T47D (cell line): Measurements from ENCODE around the gene CPNE5.

DNA sequence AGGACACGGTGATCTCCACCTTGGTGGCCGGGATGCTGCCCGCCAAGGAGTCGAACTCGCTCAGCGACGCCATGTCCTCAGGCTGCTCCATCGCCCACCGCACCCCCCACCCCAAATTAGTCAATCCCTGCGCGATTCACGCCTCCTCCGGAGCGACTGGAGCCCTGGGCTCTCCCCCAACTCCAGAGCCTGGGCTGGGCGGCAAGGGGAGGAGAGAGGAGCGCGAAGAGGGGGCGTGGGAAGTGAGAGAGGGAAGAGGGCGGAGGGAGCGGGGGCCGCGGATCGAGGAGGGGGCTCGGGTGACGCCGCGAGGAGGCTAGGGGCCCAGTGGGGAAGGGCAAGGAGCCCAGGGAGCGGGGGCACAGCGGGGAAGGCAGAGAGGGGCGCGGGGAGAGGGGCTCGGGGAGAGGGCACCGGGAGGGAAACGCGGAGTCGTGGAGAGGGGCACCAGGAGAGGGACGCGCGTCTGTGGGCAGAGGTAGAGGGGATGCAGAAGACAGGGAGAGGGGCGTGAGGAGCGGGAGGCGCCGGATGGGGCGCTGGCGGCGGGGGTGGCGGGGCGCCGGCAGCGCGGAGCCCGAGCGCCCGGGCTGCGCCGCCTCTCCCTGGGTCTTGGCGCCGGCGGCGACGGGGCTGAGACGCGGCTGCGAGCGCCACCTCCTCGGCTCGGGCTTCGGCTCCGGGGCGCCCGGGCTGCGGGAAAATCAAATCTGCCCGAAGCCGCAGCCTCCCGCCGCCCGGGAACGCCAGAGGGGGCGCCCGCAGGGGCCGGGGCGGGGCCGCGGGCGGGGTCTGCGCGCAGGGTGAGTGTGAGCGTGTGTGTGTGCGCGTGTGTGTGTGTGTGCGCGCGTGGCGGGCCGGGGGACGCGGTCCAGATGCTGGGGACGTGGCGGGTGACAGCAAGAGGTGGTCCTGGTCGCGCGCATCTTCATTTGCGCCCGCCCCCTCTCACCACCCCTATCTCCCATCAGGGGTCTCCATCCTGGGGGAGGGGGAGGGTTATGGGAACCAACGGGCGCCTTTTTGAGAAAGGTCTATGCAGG lies at the start of gene CPNE5:
Gene CPNE5, minus strand, starts transcription at position 158 of the 1,043 bp plus-strand sequence.
- RRBS = 20% methylated on average over 53 of the region's 106 CpGs

- RRBS = no CpG with 5 or more reads among the region's 6 CpGs
These were observed 10.9 kb upstream of the CPNE5 start for GRCh38 chr6:36850099-36850534.

GRCh38 chr6:36852774-36853171 lies 13.5 kb upstream of the CPNE5 start:
- RRBS = no CpG with 5 or more reads among the region's 2 CpGs

GRCh38 chr6:36865751-36866162 lies 8.8 kb downstream of the PPIL1 start:
- RRBS = no CpG with 5 or more reads among the region's 2 CpGs

DNA sequence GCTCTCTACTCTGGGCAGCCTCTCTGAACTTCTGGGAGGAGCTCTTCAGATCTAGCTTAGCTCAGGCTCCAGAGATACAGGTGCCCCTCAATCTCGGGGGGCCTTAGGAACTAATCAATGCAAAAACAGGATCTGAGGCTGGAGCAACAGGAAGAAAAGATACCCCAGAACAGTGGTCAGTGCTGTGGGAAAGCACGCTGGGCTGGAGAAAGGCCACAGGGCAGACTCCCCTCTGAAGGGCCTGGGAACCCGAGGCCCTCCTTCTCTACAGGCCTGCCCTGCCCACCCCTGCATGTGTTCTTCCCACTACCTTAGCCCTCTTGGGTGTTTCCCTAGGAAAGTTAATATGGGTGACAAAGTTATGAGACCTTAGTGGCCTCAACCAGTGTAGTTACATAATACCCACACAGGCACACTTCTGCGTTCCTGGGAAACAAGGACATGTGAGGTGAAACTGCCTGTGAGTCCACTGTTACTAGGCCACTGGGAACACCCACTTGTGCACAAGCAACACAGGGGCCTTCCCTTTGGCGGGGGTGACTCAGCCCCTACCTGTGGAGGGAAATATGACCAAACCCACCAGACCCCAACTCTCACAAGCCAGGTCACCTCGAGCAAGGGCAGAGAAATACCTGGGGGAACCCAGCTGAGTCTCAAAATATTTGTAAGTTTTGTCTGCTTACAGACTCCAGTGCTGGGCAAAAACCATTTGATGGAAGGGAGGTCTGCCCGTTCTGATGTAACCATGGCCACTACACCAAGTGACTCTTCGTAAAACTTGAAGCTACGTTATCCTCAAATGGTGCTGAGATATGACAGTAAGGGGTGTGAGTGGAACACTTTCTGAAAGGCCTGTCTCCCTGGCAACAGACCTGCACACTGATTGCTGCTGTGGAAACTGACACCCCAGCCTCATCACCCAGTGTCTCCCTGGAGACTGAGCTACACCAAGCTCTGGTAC lies 12.8 kb downstream of the PI16 start:
- RRBS = no CpG with 5 or more reads among the region's 9 CpGs

- RRBS = no CpG with 5 or more reads among the region's 6 CpGs
These were observed 5.7 kb downstream of the MTCH1 start for GRCh38 chr6:36980263-36980696.

DNA sequence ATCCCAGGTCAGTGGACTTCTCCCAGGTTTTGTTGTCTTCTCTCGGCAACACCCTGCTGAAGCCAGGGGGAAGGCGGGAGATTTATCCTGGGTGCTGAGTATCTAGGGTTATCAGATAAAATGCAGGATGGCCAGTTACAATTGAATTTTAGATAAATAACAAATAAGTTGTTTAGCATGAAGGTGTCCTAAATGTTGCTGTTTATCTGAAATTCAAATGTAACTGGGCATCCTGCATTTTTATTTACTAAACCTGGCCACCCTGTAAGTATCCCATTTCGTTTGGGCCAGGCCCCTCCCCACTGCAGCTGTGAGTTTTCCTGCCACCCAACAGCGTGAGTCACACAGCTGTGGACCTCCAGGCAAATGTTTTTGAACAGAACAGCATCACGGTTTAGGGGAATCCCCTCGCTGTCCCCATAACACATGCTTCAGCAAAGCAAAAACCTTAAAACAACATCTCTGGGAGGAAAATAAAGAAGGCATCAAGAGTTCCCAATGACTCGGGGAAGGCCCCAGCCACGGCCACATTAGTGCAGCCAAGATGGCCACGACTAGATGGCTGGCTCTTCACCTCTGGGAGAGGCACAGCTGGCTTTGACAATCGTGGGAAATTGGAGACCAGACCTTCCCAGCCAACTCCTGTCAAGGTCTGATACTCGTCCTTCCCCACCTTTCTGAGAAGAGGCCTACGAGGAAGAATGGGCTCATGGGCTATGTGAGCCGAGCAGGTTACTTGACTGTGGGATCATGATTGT lies 43.3 kb downstream of the FGD2 start:
- RRBS = no CpG with 5 or more reads among the region's 13 CpGs

GRCh38 chr6:37174288-37175590 lies 4.8 kb downstream of the PIM1 start:
- RRBS = no CpG with 5 or more reads among the region's 18 CpGs

DNA sequence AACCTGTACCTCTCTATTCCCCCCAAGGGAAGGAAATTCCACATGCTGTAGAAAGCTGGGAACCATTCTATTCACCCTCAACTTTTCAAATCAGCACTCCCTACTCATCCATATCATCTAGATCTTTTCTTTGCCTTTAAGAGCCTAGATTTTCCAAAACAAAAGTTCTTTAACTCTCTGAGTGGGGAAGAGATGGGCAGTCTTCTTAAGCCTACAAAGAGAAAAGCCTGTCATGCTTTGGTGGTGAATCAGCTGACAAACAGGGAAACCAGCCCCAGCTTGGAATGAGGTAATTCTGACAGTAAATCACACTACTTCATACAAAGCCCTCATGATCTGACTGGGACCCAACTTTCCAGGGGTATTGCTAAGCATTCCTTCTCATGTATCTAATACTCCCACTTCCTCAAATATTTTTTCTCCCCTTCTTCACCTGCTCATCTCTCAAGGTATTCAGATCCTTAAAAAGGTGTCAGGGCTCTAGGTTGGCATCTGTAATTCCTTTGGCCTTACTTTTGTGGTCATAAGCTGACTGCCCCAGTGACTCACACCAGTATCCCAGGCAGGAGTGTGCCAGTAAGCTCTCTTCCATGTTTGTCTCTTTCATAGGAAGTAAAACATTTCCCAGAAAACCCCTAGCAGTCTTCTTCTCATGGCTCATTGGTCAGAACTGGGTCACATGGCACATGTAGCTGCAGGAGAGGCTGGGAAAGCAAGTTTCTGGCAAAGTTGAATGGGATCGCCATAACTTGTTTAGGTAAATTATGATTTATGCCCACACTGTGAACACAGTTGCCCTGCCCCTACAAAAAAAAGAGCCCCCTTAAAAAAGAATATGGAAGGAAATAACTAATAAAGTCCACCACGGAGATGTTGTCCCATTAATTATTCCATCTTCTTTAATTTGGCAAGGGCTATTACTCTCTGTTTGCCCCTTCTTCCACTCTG lies 15.0 kb upstream of the TBC1D22B start:
- RRBS = no CpG with 5 or more reads among the region's 2 CpGs

DNA sequence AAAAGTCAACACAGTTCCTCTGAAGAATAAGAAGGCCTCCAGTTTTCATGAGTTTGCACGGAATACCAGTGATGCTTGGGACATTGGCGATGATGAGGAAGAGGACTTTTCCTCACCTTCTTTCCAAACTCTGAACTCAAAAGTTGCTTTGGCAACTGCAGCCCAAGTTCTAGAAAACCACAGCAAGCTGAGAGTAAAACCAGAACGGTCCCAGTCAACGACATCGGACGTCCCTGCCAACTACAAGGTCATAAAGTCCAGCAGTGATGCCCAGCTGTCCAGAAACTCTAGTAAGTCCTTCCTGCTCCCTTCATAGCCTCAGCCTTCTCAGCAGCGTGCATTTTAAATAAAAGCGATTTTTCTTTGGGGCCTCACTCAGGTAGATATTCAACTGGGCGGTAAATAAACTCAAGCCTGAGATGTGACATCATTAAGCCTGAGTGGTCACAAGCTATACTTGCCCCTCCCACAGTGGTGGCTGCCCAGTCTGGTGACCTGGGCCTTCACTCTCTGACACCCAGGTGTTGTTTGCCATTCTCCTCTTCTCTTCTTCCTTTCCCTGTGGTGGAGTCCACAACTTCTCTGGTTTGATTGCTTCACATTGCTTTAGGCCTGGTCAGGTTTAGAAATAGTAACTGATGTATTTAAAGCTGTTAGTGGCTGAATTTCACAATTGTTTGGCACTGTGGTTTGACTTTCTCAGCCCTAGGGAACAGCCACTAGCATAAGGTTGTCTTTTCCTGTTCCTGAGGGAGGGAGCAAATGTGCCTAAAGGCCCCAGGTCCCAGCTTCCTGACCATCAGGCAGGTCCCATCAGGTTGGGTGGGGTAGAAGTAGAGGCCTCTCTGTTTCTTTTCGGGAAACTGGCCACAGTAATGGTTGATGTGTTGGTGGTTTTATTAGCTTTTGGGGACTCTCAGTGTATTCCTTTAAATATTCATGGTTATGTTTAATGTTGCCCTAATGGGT lies 21.7 kb upstream of the TMEM217 start:
- RRBS = no CpG with 5 or more reads among the region's 10 CpGs

DNA sequence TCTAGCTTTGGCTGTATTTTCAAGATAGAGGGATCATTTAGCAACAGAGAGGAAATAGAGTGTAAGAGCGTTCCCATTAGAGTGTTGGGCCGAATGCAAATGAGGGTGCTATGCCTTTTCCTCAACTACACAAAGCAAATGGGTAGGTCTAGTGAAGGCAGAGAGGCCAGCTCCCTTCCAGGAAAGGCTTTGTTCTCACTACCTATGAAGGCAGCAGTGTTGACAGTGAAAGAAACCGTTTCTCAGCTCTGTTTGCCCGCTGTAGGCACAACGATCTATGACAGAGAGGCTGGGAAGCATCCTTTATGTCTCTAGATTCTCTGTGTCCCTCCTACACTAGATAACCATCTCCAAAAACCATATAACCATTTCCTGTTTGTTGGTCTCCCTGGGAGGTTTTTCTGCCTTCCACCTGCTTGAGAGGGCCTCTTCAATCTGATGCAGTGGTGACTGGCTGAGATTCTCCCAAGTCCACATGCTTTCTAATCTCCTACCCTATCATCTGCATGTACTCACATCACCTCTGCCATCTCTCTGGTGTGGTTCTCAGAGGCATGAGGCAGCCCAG lies 31.9 kb upstream of the TMEM217 start:
- RRBS = no CpG with 5 or more reads among the region's 5 CpGs

GRCh38 chr6:37368836-37369405 lies 15.1 kb downstream of the RNF8 start:
- RRBS = no CpG with 5 or more reads among the region's 1 CpG

GRCh38 chr6:37496825-37497678 lies 2.6 kb downstream of the CCDC167 start:
- RRBS = no CpG with 5 or more reads among the region's 10 CpGs

GRCh38 chr6:37925797-37926282 lies 106.3 kb downstream of the ZFAND3 start:
- RRBS = no CpG with 5 or more reads among the region's 3 CpGs

DNA sequence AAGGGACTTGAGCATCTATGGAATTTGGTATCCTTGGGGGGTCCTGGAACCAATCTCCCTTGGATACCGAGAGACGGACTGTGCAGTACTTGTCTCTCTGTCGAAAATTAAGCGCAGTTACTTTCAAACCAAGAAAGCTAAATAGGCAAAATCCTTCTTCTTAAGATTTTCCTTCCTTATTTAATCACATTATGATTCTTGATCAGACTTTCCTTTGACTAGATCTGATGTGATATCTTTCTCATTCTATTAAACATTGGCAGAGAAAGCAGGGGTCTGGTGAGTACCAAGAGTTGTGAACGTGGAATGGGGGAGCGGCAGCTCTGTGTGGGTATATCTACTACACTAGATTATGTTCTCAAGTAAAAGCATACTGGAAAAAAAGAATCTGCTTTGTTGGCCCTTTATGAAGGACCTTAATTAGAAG lies 292.4 kb downstream of the ZFAND3 start:
- RRBS = no CpG with 5 or more reads among the region's 6 CpGs

DNA sequence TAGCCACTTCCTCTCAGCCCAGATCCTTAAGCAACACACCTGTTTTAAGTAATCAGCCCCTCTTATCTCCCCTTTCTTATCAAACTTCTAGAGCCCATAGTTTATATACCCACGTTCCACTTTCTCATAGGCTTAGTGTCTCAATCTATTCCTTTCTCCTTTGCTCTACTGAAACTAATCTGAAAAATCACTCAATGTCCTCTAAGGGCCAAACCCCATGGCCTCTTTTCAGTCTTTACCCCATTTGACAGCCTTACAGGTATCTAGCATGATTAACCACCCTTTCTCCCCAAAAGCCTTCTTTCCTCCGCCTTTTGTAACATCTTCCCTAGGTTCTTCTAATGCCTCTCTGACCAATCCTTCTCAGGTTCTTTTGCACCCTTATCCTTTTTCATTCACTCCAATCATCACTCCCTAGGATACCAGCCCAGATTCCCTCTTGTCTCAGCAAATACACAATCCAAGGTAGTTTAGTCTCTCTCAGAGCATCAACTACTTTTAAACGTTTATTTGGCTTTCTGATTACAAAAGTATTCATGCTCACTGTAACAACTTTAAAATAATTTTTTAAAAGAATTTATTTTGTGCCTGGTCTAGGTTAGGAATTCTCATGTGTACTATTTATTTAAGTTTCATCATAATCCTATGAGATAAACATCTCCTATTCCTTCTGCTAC lies 239.4 kb downstream of the BTBD9 start:
- RRBS = no CpG with 5 or more reads among the region's 3 CpGs

DNA sequence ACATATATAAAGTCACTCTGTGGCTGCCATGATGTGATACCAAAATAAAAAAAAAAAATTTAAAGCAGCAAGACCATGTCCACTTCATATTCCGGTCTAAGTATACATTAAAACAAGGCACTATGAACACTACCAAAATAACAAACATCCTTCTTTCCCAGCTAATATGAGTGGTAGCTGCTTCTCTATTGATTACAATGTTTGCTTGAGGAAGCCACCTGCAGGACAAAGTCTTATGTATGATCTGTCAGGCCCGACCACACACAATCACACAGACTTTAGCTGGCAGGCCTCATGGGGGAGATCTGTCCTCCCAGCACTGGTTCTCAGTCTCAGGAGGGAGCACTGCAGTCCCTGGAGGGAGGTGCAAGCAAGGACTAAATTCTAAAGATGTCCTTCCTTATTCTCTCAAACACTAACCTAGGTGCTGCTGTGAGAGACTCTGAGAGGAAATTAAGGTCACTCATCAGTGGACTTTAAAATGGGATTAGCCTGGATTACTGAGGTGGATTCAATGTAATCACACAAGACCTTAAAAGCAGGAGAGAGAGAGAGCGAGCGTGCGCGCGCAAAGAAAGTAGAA lies 14.5 kb downstream of the GLO1 start:
- RRBS = no CpG with 5 or more reads among the region's 7 CpGs

DNA sequence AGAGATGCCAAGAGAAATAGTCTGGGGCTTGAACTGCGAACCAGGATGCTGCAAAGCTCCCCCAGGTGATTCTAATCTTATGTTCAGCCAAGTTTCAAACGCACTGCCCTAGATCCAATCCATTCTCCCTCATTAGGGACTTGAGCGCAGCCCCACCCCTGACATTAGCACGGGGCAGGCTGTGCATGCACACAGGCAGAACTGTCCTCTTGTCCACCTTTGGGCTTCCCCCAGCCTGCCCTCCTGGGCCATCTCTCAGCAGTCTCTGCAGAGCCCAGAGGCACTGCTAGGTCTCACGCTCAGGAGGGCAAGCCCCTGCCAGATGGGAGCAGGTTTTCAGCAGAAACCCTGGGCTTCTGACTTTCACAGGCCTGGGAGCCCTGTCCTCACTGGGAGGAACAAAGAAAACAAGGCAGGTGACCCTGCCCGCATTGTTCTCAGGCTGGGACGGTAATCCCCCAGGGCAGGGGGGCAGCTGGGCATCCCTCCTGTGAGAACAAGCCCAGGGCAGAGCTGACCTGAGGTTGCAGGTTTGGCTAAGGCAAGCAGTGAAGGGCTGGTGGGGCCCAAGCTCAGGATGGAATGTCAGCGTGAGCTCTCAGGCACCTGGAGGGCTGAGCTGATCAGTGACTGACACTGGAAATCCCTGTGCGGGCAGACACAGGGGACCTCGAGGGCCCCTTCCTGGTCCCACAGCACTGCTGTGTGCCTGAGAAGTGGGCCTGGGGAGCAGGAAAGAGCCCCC lies 24.5 kb downstream of the KCNK5 start:
- RRBS = no CpG with 5 or more reads among the region's 10 CpGs

DNA sequence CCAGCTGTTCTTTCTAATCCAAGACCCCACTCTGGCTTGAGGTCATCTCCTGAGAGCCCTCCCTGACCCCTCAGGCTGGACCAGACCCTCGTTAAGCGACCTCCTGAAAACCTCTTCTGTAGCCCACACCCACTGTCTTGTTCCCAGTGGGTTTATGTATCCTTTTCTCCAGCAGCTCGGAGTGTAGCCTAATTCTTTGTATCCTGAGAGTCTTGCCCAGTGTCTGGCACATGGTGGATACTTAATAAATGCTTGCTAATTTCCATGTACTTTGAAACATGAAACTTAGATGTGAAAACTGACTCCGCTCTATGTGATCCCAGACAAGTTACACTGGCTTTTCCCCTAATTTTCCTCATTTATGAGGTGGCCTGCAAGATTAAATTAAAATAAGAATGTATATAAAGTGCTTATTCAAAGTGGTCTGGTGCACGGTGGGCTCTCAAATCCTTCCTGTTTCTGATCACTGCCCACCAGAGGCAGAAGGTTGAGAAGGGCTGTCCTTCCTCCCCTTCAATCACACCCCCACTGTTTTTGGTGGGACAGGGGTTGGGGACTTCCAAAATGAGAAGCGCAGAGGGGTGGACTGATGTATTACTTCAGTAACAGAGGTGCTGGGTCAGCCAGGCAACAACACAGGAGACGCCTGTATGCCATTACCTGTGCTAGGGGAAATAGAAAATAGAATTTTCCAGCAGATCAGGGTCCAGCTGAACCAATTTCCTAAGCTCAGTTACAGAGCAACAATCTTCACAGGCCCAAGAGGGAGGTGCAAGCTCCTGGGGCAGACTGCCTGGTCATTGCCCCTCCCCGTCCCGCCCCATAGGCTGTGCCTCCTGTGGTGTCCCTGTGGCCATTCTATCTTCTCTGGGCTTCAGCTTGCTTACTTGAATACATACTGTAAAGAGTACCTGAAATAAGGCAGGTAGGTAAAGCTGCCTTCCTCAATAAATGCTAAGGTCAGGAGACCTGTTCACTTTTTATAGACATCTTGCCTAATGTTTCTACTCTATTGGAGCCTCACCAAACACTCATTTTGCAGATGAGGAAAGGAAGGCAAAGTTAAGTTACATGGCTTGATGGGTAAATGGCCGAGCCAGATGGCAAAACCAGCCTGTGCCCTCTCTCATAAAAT lies 3.9 kb downstream of the KCNK5 start:
- RRBS = no CpG with 5 or more reads among the region's 10 CpGs